ENCODE data around the genes RACGAP1 and ATF1.

DNA sequence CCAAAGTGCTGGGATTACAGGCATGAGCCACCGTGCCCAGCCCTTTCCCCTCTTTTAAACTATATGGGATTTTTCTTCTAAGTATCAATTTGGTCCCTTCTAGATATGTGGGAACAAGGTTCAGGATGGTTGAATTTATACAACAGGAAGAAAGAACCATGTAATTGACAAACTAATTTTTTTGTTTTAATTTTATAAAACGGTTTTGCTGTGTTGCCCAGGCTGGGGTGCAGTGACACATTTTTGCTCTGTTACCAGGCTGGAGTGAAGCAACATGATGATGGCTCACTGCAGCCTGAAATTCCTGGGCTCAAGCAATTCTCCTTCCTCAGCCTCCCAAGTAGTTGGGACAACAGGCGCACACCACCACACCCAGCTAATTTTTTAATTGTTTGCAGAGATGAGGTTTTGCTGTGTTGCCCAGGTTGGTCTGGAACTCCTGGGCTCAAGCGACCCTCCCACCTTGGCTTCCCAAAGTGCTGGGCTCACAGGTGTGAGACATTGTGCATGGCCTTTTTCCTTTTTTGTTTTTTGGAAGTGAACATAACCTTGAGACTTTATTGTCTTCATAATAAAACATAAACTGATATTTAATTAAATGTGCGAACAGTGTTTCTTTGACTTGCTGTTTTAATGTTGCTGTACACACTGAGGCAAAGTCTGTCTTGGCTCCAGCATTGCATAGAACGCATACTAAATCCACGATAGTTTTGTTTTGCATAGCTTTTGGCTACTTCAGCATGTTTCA lies 5.9 kb downstream of the TMBIM6 start:
- RRBS = no CpG with 5 or more reads among the region's 7 CpGs

DNA sequence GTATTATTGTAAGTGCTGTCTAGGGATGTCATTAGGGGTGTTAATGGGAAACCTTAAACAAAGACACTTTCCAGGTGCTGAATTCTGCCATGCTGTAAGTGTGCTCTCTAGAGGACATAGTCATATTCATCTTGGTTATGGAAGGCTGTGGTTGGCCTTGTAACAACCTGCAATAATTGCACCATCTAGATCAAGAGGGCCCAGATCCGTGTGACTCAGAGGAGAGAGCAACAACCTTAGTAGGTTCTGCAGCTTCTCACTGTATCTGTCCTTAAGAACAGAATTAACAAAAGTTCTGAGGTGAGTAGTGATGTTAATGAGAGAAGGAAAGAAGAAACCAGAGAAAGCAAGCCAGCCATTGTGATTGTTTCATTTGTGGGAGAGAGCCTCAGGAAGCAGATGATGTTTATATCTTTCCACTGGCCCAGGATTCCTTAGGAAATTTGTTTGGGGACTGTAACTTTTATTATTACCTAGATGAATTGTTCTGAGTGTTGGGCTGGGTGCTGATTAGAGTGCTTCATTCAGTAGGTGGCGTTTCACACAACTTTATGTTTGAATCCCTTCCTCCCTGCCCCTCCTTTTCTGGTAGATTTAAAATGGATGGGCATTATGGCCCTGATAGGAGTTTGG lies 9.2 kb downstream of the TMBIM6 start:
- RRBS = no CpG with 5 or more reads among the region's 2 CpGs

- RRBS = no CpG with 5 or more reads among the region's 7 CpGs
Measured at GRCh38 chr12:49784125-49784874, 42.9 kb downstream of the TMBIM6 start.

DNA sequence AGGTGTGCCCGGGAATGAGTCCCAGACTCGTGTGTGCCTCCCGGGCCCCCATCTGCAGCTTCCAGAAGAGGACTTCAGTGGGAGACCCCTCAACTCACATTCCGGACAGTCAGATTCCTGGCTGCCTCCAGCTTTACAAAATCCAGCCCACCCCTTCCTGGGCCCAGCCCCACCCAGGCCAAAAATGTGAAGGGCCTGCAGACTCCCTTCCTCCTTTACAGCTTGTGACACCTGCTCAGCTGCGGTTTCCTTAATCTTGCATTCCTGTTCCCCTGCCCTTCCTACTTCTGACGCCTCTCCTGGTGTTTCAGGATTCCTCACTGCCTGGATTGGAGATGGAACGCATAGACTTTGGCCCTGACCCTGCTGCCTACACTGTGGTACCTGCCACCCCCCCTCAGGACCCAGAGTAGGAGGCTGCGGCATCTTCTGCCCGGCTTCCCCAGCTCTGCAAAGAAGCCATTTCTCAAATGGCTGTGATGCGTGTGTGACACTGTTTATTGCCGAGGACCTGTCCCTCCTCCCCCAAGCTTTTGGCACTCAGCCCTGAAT lies 24.7 kb upstream of the BCDIN3D start:
- RRBS = 51% methylated on average over 2 of the region's 11 CpGs

DNA sequence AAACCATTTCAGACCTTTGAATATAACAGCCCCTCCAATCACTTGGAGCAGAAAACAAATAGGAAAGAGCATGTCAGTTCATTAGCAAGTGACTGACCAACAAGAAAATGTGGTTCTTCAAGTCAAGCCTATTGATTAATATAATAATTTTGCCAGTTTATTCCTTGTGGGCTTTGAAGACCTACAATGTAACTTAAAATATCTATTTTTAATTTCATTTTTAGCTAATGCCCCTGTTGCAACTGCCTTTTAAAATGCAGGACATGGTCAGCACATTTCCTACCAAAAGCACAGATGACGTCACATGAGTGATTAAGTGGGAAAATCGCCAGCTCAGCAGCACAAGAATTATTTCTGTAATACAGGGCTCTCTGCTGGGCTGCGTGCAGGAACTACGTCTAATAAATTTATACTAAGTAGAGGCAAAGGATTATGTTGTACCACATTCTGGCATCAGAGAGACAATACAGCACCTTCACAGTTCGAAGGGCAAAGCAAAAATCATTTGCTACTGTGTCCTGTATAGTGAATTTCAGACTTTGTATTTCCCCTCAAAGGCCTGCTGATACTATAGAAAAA lies 8.3 kb downstream of the RACGAP1 start:
- RRBS = no CpG with 5 or more reads among the region's 5 CpGs

- RRBS = no CpG with 5 or more reads among the region's 52 CpGs
Measured at GRCh38 chr12:50024702-50025573, at the start of gene RACGAP1. RACGAP1 (minus strand) TSS chr12:50025494.

GRCh38 chr12:50082254-50083207 lies 2.6 kb upstream of the SMARCD1 start:
- RRBS = 89% methylated on average over 4 of the region's 14 CpGs

DNA sequence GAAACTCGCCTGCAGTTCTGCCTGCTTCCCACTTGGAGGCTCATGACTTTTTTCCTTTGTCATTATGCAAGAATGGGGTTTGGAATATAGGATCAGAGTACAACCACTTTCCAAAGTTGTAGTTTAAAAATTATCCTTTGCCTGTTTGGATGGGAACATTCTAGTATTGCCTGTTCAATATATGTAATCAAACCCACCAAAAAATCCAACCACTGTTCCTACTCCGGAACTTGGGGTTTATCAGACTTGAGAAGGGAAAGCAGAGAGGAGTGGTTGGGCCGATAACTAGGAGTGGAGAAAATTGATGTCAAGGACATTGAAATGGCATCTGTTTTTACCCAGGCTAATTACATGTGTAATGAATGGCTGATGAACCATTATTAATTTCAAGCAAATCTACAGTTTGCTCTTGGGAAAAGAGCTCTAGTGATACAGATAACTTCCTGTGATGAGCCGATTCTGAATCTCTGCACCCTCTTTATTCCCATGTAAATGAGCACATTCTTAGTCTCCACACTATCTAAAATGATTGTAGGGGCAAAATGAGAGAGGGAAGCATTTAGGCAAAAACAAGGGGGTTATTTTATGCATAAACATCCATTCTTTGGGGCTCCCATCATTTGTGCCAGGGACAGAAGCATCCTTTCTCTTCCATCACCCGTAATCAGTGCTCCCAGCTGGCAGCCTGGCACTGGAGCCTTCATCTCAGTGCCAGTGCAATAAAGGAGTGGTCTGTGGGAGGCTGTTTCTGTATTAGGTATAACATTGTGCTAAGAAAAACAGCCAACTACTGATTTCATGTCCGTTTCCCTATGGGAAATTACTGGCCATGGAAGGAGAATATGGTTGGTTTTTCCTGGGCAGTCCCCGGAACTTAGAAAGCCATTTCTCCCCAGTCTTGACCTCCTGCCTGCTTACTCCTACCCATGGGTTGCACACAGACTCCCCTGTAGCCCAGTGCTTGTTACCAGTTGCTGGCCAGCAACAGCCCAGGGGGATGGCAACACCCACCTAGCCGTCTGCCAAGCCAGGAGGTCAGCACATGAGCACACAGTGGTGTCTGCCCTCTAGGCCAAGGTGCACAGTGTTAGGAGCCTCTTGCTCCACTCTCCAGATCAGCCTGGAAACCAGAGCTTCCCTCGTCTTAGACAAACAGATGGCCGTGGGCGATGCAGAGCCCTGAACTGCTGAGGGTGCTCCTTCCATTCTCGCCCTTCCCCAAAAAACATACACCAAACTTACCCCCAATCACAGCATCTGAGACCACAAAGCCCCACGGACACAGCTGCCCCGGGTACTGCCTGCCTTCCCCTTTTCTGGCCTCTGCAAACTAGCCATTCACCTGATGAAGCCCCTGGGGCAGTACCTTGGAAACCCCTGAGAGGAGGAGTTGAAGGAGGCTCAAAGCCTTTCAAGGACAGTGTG lies 1.5 kb upstream of the GPD1 start:
- RRBS = no CpG with 5 or more reads among the region's 14 CpGs

- RRBS = 1% methylated on average over 20 of the region's 106 CpGs
Measured at GRCh38 chr12:50763851-50764756, at the start of gene ATF1. ATF1 (plus strand) TSS chr12:50764101.

DNA sequence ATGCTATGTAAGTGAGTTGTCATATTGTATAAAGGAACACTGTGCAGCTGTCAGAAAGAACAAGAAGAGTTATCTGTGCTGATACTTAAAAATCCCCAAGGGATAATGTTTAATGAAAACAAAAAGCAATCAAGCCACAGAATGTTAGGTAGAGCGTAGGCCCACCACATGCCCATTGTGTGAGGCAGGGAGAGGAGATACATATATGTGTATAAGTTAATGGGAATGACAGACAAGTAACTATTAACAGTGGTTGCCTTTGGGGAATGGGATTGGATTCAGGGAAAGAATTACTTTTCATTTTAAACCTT lies 1.7 kb downstream of the METTL7A start:
- RRBS = no CpG with 5 or more reads among the region's 1 CpG

DNA sequence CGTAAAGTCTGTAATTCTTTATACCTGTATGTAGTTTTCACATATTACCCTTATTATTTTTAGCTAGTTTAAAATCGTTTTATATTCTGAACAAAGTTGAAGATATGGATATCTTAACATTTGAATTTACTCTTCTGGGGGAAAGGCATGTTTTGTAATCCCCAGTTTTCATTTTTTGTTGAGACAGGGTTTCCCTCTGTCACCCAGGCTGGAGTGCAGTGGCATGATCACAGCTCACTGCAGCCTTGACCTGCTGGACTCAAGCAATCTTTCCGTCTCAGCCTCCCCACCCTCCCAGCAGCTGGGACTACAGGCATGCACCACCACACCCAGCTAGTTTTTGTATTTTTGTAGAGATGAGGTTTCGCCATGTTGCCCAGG lies 2.0 kb downstream of the METTL7A start:
- RRBS = no CpG with 5 or more reads among the region's 4 CpGs

DNA sequence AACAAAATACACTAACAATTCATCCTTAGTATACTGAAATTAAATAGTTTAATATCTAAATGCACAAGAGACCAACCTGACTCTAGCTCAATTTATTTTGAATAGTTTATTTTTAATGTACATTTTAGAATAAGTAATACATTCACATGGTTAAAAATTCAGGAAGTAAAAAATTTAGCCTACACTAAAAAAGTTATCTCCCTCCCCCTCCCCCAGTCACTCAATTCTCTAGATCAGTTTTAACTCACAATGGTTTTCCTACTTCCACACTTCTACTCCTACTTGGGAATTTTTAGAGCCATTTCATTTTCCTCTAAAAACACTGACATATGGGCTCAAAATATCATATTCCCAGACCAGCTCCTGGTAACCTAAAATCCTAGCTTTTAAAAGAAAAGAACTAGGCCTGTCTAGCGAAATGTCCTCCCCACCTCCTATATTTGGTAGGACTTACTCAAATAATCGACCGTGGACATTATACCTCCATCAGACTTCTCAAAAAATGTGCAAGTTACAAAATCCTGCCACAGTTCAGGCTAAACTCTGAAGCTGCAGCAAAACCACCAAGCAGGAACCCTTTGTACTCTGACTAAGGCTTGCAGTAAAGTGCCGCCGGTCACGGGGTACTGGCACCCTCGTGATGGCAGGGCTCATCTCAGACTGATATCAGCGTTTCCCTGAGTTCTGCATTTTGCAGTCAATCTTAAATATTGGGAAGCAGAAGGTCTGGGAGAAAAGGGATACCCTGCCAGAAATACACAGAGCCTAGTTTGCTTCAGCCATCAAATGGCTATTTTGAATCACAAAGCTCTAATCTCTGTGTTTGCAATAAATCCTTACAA lies 17.3 kb downstream of the SLC11A2 start:
- RRBS = no CpG with 5 or more reads among the region's 8 CpGs

DNA sequence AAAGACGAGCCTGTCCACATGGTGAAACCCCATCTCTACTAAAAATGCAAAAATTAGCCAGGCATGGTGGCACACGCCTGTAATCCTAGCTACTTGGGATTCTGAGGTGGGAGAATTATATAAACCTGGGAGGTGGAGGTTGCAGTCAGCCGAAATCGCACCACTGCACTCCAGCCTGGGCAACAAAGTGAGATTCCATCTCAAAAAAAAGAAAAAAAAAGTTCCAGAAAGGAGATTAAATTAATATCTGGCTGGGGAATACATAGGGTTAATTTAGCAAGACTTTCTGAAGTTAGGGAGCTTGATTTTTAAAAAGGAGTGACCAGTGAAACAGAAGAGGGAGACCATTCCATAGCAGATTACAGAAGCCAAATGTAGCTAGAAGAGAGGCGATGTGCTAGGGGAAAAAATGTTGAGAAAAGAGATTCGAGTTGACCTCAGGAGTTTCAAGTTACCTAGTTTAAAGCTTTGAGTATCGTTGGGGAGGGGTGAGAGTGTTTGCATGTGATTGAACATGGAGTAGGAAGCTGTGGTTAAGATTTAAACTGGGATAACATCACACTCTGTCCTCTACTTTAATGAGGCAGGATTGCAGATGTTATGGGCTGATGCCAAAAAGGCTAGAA lies 3.5 kb downstream of the LETMD1 start:
- RRBS = no CpG with 5 or more reads among the region's 7 CpGs

- RRBS = 93% methylated on average over 5 of the region's 9 CpGs
Measured at GRCh38 chr12:51191365-51191881, 18.5 kb upstream of the TFCP2 start.

GRCh38 chr12:51217547-51217734 lies 421 bp downstream of the POU6F1 start:
- RRBS = 2% methylated on average over 10 of the region's 19 CpGs

GRCh38 chr12:51240127-51240522 lies 1.5 kb downstream of the DAZAP2 start:
- RRBS = no CpG with 5 or more reads among the region's 3 CpGs

GRCh38 chr12:51240523-51241768 lies 2.3 kb downstream of the DAZAP2 start:
- RRBS = no CpG with 5 or more reads among the region's 12 CpGs

- RRBS = no CpG with 5 or more reads among the region's 18 CpGs
Measured at GRCh38 chr12:51351673-51352553, 5.4 kb upstream of the CELA1 start.

GRCh38 chr12:51381145-51381696 lies 10.0 kb downstream of the GALNT6 start:
- RRBS = no CpG with 5 or more reads among the region's 4 CpGs

DNA sequence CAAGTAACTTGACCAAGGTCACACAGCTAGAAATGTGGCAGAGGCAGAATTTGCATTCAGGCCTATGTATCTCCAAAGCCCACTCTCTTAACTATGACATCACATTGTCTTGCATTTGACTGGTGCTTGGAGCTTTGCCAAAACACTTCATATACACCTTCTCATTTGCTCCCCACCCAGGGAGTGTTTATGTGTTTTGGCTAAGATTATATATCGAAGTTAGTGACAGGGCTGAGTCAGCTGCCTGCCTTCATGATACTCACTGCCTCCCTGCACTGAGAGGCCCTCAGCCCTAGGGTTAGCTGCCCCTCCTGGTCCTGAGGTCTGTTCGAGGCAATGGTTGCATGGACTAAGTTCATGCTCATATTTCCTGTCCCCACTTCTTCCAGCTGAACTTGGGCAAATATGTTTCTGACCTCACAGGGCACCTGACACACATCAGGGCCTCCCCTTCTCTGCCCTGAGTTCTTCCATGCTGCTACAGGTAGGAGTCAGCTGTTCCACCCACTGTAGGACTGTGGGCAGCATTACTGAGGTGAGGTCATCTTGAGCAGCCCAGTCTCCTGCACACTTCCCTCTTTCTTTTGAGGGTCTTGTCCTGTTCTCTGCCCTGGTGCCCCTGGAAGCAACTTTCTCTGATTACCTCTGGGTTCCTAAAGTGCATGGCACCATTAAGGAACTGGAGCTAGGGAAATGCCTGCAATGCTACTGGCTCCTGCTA lies 1.7 kb downstream of the GALNT6 start:
- RRBS = no CpG with 5 or more reads among the region's 2 CpGs